ENCODE measurements around the gene ZNF37A.

GRCh38 chr10:33133922-33134784, 176.1 kb upstream of the ITGB1 start:
- CAGE, long polyA plus RNA: no peak
- RRBS: no CpG with 5 or more reads among the region's 12 CpGs

DNA sequence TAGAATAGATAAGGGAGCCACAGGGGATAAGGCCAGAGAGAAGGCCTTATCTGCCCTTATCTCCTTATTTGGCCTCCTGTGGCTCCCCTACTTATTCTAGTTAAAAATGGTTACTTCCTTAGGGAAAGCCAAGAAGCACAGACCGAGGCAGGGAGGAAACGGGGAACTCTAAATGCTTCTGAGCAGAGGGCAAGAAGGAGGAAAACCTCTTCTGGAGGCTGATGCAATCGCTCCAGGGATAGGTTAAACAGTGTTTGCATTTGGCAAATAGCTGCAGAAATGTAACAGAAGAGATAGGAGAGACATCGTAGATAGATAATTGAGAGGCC, 18.6 kb downstream of the NRP1 start:
- CAGE, long polyA plus RNA: no peak
- RRBS: no CpG with 5 or more reads among the region's 4 CpGs

- CAGE, long polyA plus RNA: no peak
- RRBS: no CpG with 5 or more reads among the region's 12 CpGs
Observed at GRCh38 chr10:34330895-34331474, 484.1 kb downstream of the PARD3 start.

GRCh38 chr10:34918746-34919242, 103.7 kb upstream of the PARD3 start:
- CAGE, long polyA plus RNA: no peak
- RRBS: 52% methylated on average over 1 of the region's 14 CpGs

- CAGE, long polyA plus RNA: no peak
- RRBS: no CpG with 5 or more reads among the region's 15 CpGs
Observed at GRCh38 chr10:35212633-35213360, 86.2 kb downstream of the CREM start.

- CAGE, long polyA plus RNA: no peak
- RRBS: no CpG with 5 or more reads among the region's 5 CpGs
Observed at GRCh38 chr10:35374315-35375128, 38.2 kb downstream of the CCNY start.

- CAGE, long polyA plus RNA: no peak
- RRBS: no CpG with 5 or more reads among the region's 4 CpGs
Observed at GRCh38 chr10:35428078-35428722, 91.9 kb downstream of the CCNY start.

DNA sequence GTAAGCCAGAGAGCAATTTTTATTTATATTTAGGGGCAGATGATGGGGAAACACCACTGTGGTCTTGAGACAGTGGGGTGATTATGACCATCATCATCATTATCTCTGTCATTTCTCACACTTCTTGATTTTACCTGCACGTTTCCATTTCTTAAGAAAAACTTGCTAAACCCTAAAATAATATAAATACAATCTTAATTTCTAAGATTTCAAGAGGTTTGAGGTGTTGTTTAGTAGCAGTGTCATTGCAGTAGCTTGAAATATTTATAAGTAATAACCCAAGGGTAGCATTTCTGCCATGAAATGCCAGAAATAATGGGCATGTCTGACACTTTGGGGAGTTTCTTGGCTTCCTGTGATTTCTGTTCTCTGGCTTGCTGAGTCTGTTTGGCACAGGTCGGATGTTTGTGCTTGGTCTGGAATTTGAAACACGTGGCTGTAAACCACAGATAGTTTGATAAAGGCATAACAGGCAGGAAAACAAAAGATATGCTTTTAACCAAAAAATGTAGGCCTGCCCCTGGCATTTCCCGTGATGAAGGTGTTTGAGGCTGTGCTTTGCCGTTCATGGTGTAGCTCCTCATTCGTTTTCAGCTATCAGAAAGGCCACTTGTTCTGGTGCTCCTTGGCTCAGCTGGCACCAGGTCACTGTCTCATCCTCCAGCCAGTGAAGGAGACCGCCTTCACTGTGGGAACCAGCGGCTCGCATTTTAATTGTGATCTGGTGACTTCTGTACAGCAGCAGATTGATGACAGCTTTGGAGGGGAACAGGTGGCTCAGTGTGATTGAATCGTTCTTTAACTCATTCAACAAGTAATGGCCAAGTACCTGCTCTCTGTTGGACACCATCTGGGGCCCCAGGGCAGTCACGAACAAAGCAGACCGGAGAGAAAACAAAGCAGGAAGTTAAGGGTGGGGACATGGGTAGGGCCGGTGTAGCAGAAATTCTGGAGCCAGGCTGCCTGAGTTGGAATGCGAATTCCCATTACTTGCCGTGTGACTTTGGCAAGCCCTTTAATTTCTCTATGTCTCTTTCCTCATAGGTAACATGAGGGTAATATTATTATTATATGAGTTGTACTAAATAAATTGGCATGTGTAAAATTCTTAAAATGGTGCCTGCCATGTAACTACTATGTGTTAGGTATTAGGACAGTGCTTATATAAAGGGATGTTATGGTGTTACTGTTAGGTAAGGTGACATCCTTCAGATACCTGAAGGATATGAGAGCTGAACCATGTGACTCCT, 111.5 kb downstream of the CCNY start:
- CAGE, long polyA plus RNA: no peak
- RRBS: 0% methylated on average over 1 of the region's 15 CpGs

DNA sequence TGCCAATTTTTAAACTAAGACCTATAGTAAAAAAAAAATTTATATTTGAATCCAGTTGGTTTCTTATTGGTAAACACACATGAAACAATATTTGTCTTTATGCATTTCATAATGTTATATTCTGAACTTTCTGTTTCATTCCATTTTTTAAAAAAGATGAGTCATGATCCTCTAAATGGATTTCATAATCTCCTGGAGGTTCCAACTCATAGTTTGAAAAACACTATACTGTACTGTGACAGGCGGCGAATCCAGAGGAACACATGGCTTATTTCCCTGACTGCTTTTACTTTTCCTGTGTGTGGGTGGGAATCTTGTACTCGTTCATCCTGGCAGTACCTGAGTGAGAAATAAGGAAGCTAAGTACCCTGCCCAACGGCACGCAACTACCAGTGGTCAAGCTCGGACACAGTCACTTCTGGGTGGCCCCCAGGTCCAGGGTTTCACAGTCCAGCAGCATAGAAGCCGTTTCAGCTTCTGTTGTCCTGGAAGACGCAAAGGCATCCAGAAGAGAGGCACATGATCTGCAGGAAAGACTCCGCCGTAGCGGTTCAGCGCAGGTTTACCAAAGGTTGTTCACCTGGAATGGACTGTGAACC, 117.6 kb downstream of the CCNY start:
- CAGE, long polyA plus RNA: no peak
- RRBS: no CpG with 5 or more reads among the region's 12 CpGs

- CAGE, long polyA plus RNA: no peak
- RRBS: no CpG with 5 or more reads among the region's 16 CpGs
Observed at GRCh38 chr10:35529895-35530484, 75.2 kb upstream of the GJD4 start.

GRCh38 chr10:35569074-35569681, 36.0 kb upstream of the GJD4 start:
- CAGE, long polyA plus RNA: no peak
- RRBS: no CpG with 5 or more reads among the region's 20 CpGs

GRCh38 chr10:37489030-37489300, 363.6 kb downstream of the ANKRD30A start:
- CAGE, long polyA plus RNA: no peak

DNA sequence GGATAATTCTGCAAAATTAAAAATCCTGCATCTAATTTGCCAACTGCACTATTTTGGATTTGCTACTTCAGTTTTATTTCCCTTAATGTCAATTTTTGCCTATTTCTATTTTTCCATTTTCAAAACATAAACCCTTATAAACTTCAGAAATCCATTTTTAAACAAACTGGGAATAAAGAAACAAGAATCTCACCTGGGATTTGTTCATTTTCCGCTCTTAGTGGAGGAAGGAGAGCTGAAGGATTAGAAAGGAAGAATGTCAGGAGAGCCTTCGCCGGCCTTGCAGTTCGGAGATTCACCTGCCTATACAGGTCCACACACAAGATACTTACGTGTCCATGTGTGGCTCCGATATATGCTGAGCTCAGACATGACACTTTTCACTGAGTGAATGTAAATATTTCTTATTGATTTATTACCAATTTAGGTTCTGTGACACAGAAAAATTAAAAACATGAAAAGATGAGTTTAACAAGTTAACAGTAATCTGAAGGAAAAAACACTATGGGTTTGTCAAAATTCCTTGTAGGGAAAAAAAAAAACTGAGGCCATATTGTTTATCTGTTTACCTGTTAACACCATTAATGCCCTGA, 1.2 kb downstream of the ZNF248 start:
- CAGE, long polyA plus RNA: no peak
- RRBS: no CpG with 5 or more reads among the region's 6 CpGs

DNA sequence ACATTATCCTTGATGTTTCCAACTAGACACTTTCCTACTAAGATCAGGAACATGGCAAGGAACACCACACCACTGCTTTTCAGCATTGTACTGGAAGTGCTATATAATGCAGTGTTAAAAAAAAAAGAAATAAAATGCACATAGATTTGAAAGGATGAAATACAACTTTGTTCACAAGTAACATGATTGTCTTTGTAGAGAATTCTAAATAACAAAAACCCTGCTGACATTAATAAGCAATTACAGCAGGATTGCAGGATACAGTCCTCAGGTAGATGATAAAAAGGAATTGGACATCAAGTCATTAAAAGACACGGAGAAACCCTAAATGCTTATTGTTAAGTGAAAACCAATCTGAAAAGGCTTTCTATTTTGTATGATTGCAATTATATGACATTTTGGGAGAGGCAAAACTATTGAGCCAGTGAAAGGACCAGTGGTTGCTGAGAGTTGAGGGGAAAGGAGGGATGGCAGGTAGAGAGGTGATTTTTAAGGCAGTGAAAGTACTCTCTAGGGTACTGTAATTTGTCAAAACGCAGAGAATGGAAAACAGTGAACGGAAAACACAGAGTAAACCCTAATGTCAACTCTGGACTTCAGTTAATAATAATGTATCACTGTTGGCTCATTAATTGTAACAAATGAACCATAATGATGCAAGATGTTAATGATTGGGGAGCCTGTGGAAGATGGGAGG, 34.7 kb upstream of the ZNF37A start:
- CAGE, long polyA plus RNA: no peak
- RRBS: no CpG with 5 or more reads among the region's 3 CpGs

DNA sequence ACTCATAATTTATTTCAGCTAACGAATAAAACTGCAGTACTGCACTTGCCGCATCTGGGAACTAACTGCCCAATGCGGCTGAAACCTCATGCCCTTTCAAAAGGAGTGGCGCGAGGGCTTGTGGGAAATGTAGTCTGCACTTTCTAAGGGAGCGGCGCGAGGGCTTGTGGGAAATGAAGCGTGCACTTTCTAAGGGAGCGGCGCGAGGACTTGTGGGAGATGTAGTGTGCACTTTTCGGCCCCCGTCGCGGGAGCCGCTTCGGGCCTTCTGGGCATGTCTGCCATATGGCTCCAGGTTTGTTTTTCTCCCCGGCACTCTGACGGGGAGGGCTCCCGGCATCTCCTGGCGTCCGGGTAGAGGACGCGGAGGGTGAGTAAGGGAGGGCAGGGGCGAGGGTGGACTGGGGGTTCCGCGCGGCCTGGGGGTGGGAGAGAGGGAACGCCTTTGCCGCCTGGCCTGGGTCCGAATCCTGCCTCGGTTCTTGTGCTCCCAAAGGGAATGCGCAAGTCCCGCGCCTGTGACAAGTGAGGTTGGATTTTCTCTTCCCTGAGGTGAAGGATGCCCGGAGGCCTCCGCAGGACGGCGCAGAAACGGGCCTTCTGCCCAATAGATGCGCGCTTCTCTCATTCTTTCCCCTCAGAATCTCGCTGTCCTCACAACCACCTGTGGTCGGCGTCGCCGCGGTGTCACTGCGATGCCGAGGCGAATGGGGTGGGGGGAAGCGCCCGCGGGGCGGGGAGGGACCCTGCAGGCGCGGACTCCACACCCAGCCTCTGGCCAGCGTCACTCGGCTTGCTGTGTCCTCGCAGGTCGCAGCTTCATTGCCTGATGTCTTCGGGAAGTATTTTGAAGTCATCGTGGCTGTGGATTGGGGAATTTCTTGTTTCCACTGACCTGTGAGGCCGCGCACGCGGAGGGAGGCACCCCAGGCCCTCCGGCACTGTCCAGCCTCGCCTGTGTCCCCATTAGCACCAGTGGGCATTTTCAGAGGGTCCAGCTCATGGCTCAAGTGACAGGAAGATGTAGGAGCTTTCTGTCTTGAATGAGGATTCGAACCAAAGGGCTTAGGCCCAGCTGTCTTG, at the start of gene ZNF37A:
TSS of gene ZNF37A (plus strand) at position 217 of the 1,083 bp plus-strand sequence.
- CAGE, long polyA plus RNA: no peak
- RRBS: no CpG with 5 or more reads among the region's 71 CpGs

DNA sequence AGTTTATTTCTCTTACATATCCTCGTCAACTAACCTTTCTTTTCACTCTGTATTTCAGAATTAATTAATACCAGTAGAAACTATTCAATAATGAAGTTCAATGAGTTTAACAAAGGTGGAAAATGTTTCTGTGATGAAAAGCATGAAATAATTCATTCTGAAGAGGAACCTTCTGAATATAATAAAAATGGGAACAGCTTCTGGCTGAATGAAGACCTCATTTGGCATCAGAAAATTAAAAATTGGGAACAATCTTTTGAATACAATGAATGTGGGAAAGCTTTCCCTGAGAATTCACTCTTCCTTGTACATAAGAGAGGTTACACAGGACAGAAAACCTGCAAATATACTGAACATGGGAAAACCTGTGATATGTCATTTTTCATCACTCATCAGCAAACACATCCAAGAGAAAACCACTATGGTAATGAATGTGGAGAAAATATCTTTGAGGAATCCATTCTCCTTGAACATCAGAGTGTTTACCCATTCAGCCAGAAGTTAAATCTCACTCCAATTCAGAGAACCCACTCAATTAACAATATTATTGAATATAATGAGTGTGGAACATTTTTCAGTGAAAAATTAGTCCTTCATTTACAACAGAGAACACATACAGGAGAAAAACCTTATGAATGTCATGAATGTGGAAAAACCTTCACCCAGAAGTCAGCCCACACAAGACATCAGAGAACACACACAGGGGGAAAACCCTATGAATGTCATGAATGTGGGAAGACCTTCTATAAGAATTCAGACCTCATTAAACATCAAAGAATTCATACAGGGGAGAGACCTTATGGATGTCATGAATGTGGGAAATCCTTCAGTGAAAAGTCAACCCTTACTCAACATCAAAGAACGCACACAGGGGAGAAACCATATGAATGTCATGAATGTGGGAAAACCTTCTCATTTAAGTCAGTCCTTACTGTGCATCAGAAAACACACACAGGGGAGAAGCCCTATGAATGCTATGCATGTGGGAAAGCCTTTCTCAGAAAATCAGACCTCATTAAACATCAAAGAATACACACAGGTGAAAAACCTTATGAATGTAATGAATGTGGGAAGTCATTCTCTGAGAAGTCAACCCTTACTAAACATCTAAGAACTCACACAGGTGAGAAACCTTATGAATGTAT, 23.6 kb downstream of the ZNF37A start:
- CAGE, long polyA plus RNA: no peak
- RRBS: no CpG with 5 or more reads among the region's 2 CpGs

GRCh38 chr10:42520354-42520822, 118.0 kb downstream of the ZNF33B start:
- CAGE, long polyA plus RNA: no peak
- RRBS: no CpG with 5 or more reads among the region's 1 CpG

DNA sequence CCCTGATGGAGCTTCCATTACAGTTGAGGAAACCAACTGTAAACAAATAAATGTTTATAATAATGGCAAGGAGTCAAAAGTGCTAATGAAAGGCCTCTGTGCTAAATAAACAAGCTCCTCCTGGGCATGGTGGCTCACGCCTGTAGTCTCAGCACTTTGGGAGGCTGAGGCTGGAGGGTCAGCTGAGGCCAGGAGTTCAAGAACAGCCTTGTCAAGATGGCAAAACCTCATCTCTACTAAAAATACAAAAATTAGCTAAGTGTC, 54.8 kb upstream of the BMS1 start:
- CAGE, long polyA plus RNA: no peak
- RRBS: no CpG with 5 or more reads among the region's 1 CpG

GRCh38 chr10:42933338-42933719, 143.5 kb upstream of the RET start:
- CAGE, long polyA plus RNA: no peak
- RRBS: no CpG with 5 or more reads among the region's 30 CpGs

- CAGE, long polyA plus RNA: no peak
- RRBS: no CpG with 5 or more reads among the region's 11 CpGs
Observed at GRCh38 chr10:43039586-43039985, 37.3 kb upstream of the RET start.